ENCODE measurements around a stretch of chr6.

- PRO-cap = no peak
These were observed 1.7 kb upstream of the HMGA1 start for GRCh38 chr6:34235051-34235239.

- PRO-cap = no peak
These were observed 29.2 kb upstream of the SMIM29 start for GRCh38 chr6:34277761-34278587.

GRCh38 chr6:34318964-34320017 is 70.5 kb upstream of the SMIM29 start:
- PRO-cap = no peak

DNA sequence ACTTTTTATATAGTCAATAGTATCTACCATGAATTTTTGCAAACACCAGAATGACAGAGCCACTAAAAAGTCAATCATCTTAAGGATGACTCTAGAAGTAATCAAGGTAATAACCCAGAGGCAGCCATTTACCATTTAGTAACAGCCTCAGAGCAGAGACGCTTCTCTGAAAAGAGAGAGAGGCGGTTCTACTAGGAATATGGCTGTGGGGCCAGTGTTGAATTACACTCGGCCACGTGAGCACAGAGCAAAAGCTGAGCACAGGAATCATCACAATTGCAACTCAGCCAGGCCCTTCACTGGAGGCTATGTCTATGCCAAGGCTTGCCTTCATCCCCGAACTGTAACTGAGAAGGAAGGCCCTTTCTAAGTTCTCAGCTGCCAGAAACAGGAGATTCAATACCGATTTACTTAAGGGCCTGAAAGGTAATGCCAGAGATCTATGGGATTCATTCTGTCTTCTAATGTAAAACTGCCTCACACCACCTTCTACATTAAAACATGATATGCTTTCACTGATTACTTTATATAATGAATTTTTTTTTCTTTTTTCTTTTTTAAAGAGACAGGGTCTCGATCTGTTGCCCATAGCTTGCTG is 67.7 kb downstream of the NUDT3 start:
- PRO-cap = no peak

DNA sequence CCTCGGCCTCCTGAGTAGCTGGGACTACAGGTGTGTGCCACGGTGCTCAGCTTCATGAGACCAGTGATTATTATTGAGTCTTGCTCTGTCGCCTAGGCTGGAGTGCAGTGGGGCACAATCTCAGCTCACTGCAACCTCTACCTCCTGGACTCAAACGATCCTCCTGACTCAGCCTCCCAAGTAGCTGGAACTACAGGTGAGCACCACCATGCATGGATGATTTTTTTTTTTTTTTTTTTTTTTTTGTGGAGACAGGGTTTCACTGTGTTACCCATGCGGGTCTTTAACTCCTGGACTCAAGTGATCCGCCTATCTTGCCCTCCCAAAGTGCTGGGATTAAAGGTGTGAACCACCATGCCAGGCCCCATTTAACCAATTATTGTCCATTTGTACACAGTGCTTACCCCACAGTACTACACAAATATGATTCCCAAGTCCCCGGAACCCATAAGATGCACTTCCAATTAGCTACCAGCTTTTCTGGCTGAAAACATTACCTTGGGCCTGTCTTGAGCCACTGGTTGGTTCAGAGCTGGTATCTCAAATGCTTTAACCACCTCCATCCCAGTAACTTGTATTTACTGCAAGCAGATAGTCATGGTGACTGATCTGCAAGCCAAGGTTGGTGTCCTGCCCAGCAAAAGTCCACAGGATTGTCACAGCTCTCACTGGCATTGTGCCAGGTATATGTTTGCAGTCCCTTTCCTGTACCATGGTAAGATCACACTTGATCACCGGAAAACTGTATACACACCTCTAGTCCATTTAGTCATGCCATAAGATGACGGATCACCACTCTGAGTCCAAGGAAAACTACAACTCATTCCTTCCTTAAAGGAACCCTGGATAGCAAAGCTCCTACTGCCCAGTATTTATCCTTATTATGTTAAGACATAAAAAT is 10.0 kb downstream of the RPS10 start:
- PRO-cap = no peak

GRCh38 chr6:34447811-34448494 is 17.9 kb upstream of the PACSIN1 start:
- PRO-cap = no peak

- PRO-cap = no peak
These were observed 11.3 kb downstream of the SPDEF start for GRCh38 chr6:34544820-34545332.

- PRO-cap = no peak
These were observed 24.7 kb upstream of the SPDEF start for GRCh38 chr6:34580792-34581275.

DNA sequence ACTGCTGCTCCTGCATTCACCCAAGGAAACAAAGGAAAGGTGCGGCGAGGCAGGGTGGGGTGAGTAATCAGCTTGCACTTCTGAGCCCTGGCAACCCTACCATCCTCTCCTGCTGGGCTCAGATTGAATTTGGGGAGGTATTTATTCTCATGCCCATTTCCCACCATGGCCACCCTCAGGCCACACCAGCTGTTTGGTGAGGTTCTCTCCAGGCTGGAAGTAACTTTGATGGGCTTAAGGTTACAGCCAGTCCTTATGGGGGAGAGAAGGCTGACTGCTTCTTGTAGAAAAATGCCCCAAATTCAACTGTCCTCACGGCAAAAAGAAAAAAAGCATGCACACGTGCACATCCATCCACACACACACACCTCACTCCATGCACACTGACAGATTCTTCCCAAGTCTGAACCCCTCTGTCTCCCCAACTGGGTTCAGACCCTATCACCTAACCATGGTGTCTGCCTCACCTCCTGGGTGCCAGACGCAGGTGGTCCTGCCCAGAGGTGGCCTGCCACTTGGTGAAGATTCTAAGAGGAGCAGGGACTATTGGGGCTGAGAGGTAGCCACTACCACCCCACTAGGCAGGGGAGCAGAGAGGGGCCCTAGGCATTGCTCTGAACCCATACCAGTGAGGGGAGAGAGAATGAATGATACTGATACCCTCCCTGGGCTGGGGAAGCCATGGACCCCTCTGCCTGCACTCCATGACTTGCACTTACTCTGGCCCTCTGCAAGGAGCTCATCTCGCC is 31.5 kb upstream of the SPDEF start:
- PRO-cap = no peak

GRCh38 chr6:34596755-34597603 is 40.9 kb upstream of the SPDEF start:
- PRO-cap = no peak

DNA sequence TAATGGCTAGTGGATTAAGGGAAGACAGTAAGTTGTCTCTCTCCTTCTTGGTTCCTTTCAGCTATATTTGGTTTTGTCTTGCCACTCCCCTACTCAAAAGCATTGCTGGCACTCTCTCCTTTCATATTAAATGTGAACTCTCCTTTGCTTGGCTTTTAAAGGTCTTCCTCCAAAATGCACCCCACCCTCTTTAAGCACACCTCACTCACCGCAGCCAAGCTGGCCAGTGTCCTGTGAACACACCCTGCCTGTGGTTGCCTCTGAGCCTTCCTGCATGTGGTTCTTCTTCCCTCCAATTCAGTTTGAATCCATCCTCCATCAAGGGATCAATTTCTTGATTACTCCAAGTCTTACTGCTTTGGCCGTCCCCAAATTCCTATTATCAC is 41.5 kb upstream of the SPDEF start:
- PRO-cap = no peak

GRCh38 chr6:34674535-34675428 is 21.8 kb downstream of the ILRUN start:
- PRO-cap = no peak

DNA sequence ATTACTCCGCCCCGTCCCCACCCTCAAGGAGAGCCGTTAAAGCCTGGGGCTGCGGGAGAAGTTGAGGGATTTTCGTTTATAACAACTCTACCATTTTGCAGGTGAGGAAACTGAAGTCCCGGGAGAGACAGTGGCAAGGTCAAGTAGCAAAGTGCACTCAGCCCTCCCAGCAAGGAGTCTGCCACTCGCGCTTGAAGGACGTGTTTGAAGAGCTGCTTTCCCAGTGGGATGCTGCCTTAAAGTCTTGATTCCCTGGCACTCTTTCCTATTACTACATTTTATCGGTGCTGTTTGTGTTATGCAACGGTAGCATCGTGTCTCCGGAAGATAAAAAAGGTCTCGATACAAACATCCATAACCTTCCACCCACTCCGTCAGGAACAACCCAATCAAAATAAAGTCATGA is 494 bp upstream of the ILRUN start:
- PRO-cap = no peak

DNA sequence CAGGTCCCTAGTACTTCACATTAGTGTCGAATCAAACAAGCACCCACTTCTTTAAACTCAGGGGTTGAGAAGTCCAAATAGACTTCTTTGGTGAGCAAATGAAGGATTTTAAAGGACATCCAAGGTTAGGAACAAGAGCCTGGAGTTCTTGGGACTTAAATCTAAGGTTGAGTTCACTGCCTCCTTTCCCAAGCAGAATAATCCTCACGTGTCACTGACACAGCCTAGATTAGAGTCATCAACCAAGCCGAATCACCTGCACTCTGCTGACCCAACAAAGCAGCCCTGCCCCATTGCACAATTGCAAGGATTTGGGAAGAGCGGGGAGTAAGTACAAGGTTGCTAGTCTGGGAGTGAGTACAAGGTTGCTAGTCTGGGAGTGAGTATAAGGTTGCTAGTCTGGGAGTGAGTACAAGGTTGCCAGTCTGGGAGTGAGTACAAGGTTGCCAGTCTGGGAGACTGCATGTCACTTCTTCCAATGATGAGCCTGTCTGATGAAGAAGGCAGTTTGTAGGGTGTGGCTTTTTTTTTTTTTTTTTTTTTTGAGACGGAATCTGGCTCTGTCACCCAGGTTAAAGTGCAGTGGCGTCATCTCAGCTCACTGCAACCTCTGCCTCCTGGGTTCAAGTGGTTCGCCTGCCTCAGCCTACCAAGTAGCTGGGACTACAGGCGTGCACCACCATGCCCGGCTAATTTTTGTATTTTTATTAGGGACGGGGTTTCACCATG is 16.8 kb upstream of the SNRPC start:
- PRO-cap = no peak

- PRO-cap = no peak
These were observed 50.8 kb downstream of the ANKS1A start for GRCh38 chr6:34939842-34940339.

- PRO-cap = no peak
These were observed 110.4 kb downstream of the ANKS1A start for GRCh38 chr6:34999416-34999973.

DNA sequence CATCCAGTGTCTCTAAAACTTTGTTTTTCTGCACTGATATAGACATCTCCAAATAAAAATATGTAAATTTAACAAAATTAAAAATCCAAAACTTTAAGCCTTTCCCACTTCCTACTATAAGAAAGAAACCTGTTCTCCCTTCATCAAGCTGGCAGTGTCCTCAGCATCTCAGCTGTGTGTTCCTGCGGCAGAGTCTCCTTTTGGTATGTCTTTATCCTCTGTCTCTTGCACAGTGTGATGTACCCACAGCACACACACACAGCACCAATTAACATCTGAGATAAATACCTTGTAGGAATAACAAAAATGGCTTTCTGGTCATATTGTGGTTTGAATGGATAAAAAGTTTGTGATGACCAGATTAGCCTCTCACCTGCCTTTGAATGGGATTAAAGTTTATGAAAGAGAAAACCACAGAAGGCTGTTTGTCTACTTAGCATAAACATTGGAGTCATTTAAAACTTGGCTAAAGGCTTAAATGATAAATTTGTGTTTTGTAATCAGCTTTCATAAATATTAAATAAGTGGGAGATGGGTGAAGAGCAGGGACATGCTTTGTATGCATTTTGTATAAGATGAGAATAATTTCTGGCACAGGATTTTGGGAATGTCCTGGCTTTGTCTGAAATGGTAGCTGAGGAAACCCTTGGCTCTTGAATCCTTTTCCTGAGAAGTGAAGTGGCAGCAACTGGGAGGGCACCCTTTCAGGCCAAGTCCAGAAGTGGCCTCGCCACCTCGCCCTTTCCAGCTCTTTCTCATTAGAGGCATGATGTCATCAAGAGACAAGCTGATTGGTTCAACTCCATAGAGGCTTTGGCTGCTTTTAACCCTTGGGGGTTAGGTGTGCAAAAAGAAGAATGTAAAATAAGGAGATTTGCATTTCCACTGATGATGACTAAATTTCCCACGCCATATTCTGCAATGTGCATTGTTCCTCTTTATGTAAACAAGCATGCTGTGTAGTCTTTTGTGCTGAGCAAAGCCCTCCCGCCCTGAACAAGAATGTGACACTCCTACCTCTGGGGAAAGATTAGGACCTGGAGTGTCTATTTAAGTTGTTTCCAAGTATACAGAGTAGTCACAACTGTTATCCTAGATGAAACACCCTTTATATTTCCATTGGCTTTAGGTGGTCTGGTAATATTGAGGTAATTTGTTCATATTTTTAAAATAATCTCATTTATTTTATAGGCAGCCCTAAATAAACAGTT is 116.7 kb downstream of the TCP11 start:
- PRO-cap = no peak

GRCh38 chr6:35047591-35048283 is 93.4 kb downstream of the TCP11 start:
- PRO-cap = no peak

GRCh38 chr6:35059526-35060298 is 81.4 kb downstream of the TCP11 start:
- PRO-cap = no peak

DNA sequence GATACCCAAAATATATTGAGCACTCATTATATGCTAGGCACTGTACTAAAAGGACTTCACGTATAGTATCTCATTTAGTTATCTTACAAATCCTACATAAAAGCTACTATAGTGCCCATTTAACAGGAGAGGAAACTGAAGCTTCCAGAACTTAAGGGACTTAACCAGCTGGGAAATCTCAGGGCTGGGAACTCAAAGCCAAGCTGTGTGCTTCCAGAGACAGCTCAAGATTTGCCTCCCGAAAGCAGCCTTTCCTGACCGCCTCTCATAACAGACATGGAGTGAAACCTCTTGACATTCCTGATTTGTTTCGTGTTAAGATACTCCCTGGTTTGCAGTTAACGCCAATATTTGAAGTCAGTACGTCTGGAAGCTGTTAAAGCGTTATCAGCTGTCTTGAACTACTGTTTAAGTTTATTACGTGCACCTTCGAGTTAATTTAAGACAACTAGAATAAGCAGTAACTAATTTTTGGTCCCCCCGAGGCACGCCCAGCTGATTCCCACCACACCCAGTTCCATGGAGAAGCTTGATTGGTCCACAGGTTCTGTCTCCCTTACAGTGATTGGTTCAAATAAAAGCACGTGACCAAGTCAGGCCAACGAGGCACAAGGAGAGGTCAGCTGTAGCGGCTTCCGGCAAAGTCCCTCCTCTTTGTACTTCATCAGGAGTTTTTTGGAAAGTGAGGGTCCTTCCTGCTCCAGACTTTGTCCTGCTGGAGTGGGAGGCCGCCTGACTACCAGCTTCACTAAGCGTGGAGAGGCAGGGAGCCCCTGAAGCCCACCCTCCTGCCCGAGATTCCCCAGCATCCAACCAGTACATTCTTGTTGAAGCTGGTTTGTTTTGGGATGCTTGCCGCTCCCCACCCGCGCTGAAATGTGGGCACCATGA is 8.9 kb upstream of the TCP11 start:
- PRO-cap = no peak

All from SEM (cell line).